Caco-2 (cell line): ENCODE results near the gene NCOR2.

- PRO-cap = no peak
- RRBS = no CpG with 5 or more reads among the region's 8 CpGs
These were observed 39.4 kb downstream of the ZNF664 start for GRCh38 chr12:124012344-124012899.

DNA sequence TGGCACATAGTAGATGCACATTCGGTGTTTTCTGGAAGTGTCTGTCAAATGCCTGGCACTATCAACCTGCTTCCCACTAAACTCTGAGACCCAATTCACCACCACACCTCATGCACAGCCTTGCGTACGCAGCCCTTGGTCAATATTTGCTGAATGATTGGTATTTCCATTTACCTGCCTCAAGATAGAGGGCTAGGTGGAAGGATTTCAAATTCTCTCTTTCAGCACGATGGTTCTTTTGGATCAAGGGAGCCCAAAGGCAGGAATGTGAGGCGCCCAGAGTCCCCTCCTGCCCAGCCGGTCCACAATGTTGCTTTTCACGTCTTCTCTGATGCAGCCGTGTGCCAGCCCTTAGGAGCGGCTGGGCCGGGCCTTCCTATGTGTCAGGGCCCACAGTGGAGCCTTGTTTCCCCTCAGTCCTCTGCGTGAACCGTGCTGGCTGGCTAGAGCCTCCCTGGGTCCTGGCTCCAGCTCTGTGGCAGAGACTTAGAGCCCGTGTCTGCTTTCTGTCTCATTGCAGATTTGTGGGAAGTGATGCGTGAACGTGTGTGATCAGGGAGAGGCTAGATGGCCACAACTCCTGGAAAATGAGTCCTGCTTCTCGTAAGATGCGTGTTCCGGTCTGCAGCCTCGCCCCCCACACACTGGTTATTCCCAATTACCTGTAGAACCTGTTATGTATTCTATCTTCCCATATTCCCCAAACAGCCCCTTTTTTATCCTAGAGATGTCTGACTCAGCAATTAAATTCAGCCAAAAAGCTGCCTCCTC, 99.8 kb upstream of the RFLNA start:
- PRO-cap = bidirectional peak, plus-strand start at position 279 of the sequence, minus-strand start at position 85 of the sequence
- RRBS = 49% methylated on average over 5 of the region's 19 CpGs

- PRO-cap = no peak
- RRBS = no CpG with 5 or more reads among the region's 4 CpGs
These were observed 5.2 kb downstream of the RFLNA start for GRCh38 chr12:124300094-124300525.

- PRO-cap = no peak
- RRBS = over 99% methylated on average over 3 of the region's 17 CpGs
These were observed 33.2 kb downstream of the RFLNA start for GRCh38 chr12:124327960-124328690.

DNA sequence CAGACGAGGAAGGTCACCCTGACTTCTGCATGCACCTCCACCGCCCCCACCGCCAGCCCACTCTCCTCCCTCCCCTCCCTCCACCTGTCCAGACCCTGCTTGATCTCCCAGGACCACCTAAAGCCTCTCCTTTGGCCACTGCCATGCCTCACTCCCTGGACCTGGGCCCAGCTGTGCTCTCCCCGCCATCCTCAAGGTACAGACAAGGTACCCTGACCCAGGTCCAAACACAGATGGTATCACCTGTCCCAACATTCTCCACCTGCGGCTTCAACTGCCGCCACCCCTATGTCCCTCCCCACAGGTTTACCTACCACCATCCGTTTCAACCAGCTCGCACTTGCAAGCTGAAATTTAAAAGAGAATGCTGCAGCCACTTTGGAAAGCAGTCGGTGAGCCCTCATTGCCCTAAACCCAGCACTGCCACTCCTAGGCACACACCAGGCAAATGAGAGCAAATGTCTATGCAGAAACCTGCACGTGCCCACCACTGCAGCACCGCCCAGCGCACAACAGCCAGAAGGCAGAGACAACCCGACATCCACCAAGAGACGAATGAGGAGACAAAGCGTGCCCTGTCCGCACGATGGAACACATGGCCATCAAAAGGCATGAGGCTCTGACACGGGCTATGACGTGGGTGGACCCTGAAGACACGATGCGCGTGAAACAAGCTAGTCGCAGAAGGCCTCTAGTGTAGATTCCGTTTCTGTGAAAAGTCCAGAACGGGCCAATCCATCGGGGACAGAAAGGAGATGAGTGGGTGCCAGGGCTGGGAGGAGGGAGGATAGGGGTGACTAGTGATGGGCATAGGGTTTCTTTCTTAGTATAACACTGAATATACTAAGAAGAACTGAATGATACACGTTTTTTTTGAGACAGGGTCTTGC, 71.0 kb downstream of the RFLNA start:
- PRO-cap = no peak
- RRBS = no CpG with 5 or more reads among the region's 27 CpGs

DNA sequence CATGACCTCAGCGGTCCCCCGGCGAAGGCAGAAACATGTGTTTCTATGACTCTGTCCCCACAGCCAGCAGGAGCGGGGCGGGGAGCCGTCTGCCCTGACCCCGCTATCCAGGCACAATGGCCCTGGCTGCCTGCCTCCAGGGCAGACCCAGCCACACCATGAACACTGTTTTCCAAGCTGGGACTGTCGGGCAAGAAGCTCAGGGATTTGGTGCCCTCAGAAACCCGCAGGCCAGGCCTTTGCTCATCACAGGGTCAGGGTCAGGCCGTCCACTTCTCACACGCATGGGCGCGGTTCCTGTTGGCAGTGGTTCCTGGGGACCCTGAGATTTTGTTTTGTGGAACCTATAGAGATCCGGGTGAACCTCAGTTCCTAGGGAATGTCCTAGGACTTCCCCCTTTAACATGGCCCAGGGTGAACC, 75.1 kb downstream of the RFLNA start:
- PRO-cap = no peak
- RRBS = 97% methylated on average over 2 of the region's 14 CpGs

GRCh38 chr12:124384583-124385022, 89.7 kb downstream of the RFLNA start:
- PRO-cap = no peak
- RRBS = no CpG with 5 or more reads among the region's 10 CpGs

DNA sequence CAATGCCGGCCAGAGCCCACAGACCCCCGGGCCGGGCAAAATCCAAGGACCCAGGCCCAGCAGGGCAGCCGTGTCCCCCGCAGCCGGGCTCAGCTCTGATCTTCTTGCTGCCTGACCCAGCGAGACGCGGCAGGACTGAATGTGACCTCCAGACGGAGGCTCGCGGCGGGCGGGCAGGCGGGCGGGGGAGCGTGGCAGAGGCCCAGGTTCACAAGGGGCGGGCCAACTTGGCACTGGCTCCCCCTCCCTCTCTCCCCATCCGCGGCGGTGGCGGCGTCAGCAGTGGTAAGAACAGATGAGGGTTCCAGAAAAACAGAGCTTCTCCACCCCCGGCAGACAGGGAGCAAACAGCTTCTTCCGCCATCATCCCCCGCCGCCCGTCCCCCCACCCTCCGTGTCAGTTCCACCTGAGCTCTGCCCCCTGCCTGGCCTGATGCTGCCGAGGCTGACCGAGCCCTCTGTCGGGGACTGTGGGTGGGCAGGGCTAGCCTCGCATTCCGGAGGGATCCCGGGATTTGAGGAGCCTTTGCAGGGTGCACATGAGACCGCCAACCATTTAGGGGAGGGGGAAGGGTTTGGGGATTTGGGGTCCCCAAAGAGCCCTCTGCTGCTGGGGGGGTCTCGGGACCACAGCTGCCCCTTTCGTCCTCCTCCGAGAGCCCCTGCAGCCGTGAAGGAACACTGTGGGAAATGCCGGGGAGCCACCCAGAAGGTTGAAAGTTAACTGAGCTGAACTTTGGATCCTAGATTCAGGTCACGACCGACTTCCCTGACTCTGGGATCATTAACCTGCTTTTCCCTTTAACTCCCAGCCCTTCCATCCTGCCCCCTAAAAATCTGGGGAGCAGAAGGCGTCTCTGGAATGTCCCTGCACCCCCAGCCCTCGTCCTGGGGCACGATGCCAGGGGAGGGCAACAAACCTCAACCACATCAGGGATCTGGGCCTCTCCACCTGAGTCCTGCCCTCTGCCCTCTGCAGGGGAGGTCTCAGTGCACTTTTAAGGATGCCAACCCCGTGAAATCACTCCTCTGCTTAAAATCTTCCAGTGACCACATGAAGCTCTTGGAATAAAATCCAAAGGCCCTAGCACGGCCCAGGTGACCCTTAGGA, 94.6 kb downstream of the RFLNA start:
- PRO-cap = no peak
- RRBS = 90% methylated on average over 5 of the region's 48 CpGs

DNA sequence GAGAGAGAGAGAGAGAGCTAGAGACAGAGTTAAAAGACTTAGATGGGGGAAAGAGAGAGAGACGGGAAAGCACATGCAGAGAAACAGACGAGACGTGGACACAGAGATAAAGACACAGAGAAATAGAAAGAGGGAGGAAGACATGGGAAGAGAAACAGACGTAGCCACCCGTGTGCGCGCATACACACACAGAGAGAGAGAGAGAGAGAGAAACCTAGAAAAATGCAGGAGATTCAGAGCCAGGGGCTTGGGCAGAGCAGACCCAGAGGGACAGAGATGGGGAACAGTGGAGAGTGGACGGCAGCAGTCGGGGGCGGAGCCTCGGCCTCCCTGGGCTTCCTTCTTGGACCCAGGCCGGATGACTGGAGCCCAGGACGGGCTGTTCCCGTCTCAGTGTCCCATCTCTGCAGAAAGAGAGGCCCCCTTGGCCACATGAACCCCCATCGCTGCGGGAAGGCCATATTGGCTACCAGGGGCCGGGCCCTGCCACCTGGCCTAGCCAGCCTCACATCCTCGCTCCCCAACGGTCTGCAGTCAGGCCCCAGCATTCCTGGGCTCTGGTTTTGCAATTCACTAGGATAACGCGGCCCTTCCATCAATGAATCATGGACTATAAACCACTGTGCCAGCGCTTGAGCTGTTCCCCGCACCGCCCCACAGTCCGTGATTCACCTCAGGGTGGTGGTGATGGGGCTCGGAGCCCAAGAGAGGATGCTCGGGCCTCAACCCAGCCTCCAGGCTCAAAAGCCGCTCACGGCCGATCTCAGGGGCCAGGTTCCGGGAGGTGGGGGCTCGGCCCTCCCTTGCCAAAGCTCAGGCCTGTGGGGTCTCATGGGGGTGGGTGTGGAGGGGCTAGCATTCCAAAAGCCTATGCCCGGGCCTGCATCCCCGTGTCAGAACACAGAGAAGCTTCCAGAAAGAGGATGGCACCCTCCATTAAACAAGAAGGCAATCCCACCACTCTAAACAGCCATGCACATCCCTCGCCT, 116.5 kb downstream of the RFLNA start:
- PRO-cap = no peak
- RRBS = 96% methylated on average over 3 of the region's 35 CpGs

DNA sequence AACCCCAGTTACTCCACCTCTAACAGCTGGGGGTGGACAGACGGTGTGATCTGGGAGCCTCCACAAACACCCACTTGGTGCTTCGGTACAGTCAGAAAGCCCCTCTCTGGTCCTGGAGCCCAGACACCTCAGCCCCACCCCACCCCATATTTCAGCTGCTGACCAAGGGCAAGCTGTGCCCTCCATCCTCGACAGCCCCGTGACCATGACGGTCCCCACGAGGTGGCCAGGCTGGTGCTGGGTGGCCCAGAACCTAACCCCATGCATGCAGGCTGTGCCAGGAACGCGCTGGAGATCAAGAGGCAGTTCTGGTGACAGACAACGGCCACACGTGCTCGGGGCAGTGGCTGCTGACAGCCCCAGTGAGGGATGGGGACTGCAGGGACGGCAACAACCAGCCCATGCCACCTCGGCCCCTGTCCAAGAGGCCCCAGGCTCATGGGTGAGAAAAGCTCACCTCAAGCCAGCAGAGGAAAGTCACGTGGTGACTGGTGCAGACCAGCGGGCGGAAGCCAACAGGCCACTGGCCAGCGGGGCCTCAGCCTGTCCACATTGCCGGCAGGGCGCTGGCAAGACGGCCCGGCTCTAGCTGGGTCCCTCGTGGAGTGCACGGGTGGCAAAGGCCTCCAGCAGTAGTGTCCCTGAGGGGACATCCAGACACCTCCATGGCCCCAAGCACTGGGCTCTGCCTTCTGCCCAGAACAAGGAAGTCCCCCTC, 134.3 kb downstream of the NCOR2 start:
- PRO-cap = no peak
- RRBS = no CpG with 5 or more reads among the region's 23 CpGs

GRCh38 chr12:124441469-124441942, 125.9 kb downstream of the NCOR2 start:
- PRO-cap = no peak
- RRBS = no CpG with 5 or more reads among the region's 10 CpGs

- PRO-cap = no peak
- RRBS = no CpG with 5 or more reads among the region's 2 CpGs
These were observed 100.4 kb downstream of the NCOR2 start for GRCh38 chr12:124467053-124467378.

DNA sequence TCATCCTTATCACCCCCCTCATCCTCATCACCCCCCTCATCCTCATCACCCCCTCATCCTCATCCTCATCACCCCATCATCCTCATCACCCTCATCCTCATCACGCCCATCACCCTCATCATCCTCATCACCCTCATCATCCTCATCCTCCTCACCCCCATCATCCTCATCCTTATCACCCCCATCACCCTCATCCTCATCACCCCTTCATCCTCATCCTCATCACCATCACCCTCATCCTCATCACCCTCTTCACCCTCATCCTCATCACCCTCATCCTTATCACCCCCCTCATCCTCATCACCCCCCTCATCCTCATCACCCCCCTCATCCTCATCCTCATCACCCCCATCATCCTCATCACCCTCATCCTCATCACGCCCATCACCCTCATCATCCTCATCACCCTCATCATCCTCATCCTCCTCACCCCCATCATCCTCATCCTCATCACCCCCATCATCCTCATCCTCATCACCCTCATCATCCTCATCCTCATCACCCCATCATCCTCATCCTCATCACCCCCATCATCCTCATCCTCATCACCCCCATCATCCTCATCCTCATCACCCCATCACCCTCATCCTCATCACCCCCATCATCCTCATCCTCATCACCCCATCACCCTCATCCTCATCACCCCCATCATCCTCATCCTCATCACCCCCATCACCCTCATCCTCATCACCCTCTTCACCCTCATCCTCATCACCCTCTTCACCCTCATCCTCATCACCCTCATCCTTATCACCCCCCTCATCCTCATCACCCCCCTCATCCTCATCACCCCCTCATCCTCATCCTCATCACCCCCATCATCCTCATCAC, 99.3 kb downstream of the NCOR2 start:
- PRO-cap = no peak
- RRBS = no CpG with 5 or more reads among the region's 2 CpGs

DNA sequence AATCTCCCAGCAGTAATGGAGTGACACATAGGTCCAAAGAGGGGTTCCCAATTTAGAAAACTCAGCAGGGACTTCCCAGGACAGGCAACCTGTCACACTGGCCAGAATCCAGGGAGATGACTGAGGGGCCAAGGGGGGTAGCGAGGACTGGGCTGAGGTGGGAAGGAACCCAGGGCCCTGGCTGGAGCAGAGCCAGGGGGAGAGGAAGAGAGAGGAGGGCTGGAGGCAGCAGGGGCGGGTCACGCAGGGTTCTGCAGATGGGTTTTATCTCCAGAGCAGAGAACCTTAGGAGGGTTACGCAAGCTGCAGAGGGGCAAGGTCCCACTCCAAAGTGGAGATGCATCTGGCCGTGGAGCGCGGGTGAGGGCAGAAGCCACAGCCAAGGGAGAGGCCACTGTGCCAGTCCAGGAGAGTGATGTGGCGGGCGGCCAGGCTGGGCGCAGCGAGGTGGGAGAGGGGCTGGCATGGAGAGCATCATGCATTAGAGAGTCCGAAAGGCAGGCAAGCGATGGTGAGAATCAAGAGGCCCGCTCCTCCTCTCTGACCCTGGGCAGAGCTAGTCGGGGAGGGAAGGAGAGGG, 29.1 kb downstream of the NCOR2 start:
- PRO-cap = no peak
- RRBS = no CpG with 5 or more reads among the region's 15 CpGs

- PRO-cap = no peak
- RRBS = no CpG with 5 or more reads among the region's 4 CpGs
These were observed 9.5 kb downstream of the NCOR2 start for GRCh38 chr12:124557964-124558163.

DNA sequence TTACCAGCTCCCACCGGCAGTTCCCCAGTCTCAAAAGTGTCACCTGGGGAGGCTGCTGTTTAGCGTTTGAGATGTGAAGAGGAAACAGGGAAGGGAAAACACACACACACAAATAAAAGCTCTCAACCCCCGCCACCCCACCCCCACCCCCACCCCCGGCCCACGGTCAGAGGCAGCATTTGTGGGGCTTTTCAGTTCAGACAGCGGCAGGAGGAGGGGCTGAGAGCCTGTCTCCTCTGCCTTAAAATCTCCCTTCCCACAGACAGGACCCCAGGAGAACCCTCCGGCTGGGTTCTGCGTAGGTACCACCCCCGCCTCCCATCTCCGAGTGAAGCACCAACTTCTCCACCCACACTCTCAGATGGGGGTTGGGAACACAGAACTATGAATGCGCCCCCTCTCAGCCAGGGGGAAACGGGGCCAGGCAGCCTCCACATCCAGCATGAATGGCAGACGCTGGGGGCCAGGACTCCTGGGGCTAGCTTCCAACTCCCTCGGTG, 3.0 kb downstream of the NCOR2 start:
- PRO-cap = no peak
- RRBS = no CpG with 5 or more reads among the region's 14 CpGs

GRCh38 chr12:124566947-124567668, at the start of gene NCOR2:
NCOR2 (minus strand) TSS chr12:124567612.
- PRO-cap = bidirectional peak, plus-strand start at chr12:124567713, minus-strand start at chr12:124567609
- RRBS = 3% methylated on average over 56 of the region's 109 CpGs

DNA sequence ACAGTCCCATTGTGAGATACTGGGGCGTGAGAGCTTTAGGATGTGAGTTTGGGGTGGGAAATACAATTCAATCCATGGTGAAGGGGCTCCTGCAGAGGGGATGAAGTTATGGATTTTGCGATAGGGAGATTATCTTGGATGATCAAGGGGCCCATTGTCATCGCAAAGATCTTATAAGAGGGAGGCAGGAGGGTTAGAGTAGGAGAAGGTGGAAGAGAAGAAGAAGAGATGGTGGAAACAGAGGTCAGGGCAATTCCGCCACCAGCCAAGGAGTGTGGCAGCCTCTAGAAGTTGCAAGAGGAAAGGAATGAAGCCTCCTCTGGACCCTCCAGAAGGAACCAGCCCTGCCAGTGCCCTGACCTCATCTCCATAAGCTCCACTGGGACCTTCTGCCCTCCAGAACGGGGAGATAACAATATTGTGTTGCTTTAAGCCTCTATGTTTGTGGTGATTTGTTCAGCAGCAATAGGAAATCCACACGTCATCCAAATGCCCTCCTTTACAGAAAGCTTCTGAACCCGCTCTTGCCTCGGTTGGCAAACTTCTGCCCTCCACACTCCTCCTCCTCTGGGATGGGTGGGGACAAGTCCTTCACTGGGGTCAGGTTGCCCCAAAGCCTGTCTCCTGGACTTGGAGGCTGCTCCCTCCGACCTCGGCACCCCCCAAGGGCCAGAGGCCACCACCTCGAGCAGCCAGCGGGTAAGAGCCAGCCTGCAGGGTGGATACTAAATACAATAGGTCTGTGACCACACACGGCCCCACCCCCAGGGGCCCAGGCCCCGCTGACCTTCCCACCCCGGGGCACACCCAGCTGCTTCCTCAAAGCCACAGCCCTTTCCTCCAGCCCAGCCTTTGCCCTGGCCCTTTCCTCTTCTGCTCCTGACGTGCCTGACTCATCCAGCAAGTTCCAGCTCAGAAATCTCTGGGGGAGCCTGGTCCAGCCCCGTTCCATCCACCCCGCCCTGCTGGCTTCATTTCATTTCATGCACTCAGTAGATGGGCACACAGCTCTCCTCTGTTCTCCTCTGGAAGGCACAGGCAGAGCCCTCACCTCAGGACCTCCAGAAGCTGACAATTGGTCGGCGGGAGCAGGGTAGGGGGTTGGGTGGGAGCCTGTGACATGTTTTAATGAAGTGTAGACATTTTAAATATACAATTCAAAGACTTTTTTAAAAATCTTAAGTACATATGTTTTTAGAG, 58.6 kb upstream of the NCOR2 start:
- PRO-cap = no peak
- RRBS = no CpG with 5 or more reads among the region's 20 CpGs

GRCh38 chr12:124633196-124633820, 65.9 kb upstream of the NCOR2 start:
- PRO-cap = bidirectional peak, plus-strand start at chr12:124633641, minus-strand start at chr12:124633353
- RRBS = no CpG with 5 or more reads among the region's 6 CpGs

DNA sequence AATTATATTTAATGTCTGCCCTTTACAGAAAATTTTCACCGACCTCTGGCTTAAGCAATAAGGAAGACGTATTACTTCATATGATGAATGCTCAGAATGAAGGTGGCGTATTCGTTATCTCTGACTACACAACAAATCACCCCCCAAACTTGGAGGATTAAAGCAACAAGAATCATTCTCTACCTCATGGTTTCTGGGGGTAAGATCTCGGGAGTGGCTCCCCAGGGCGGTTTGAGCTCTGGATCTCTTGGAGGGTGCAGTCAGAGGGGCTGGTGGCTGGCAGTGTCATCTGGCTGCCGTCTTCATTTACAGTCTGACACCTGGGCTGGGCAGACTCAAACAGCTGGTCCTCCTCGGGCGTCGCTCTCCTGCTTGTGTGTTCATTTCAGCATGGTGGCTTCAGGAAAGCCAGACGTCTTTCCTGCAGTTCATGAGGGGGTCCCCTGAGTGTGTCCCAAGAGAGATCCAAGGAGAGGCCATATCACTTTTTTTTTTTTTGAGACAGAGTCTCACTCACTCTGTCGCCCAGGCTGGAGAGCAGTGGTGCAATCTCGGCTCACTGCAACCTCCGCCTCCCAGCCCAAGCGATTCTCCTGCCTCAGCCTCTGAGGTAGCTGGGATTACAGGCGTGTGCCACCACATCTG, 66.5 kb upstream of the NCOR2 start:
- PRO-cap = no peak
- RRBS = no CpG with 5 or more reads among the region's 16 CpGs